SP-49 (cell line): ENCODE data around the genes TNFRSF1B, AADACL3, PRAMEF5 and PRAMEF8.

GRCh38 chr1:12166653-12167139 lies at the start of gene TNFRSF1B:
TSS of gene TNFRSF1B (plus strand) at chr1:12166991.
- PRO-cap, result bidirectional peak, plus-strand start at chr1:12166991, minus-strand start at chr1:12166894

DNA sequence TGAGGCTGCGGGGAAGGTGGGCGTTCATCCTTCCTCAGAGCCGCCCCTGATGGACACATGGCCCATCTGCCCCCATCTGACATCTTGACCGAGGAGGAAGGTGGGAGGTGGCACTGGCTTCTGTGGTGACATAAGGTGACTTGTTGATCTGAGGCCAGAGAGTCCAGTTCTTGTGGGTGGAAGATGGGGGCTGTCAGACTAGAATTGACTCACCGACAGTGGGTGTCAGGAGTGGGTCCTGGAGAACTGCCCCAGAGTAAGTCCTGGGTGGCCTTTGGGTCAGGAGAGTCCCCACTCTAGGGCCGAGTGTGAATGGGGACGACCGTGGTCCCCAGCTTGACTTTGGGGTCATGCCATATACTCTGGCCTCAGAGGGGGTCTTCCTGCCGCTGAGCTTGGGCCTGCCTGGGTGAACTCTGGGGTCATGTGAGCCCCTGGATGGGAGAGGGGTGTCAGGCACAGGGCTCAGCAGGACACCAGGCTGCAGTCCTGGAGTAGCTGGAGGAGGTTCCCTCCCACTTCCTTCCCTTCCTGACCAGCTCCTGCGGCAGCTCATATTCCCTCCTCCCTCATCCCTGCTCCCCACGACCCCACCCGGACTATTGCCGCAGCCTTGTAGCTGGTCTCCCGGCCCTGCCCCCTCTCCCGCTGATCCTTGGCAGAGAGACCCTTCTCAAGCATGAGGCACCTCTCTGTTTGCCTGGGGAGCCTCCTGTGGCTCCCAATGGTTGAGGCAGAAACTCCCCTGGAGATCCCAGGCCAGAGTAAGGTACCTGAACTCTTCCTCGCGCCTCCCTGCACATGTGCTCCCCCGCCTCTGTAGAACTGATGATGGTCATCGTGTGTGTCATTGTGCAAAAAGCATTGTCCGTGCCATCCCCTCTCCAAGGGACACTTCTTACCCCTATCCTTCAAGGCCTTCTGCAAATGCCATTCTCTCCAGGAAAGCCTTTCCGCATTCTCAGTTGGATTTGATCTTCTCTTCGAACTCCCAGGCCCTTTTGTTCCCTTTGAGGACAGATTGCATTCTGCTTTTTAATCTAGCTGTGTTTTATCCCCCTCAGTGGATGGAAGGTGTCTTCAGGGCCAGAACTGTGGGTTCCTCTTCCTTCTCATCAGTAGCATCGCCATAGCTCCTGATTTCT lies 1.7 kb downstream of the TNFRSF1B start:
- PRO-cap, result no peak

- PRO-cap, result no peak
These were observed 19.0 kb downstream of the TNFRSF1B start for GRCh38 chr1:12185352-12186534.

DNA sequence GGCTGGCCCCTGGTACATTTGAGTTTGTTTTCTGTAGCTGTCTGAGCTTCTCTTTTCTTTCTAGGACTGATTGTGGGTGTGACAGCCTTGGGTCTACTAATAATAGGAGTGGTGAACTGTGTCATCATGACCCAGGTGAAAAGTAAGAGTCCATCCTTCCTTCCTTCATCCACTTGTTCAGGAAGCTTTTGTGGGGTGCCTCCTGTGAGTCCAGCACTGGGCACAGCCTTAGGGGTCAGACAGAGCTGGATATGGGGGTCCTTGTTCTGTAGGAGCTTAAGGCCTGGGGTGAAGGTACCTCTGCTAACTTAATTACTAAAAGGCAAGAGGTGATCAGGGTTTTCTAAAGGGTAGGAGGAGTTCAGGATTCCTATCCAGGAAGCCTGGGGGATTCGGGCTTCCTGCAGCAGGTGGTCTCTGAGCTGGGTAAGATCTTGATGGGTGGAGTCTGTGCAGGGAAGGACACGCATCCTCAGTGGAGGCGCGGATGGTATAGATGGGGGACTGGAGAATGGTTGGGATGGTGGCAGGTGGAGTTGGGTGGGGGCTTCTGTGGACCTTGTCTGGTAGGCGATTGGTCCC lies 27.2 kb downstream of the TNFRSF1B start:
- PRO-cap, result no peak

DNA sequence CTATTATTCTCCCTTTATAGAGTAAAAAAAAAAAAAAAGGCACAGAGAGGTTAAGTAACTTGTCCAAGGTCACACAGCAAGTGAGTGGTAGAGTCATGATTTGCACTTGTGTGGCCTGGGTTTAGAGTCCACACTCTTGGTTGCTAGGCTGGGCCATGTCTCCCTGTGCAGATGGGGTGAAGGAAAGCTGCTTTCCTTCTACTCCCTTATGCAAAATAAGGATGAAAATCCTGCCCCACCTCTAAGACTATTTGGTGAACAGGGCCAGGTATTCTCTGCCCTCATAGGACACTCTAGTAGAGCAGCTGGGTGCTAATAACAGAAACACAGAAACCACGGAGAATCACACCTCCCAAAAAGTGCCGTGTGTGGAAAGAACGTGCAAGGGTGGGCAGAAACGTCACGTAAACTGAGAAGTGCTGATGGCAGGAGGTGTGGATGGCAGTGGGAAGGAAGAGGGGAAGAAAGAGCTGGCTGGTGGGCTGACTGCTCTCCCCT lies 28.3 kb upstream of the VPS13D start:
- PRO-cap, result no peak

- PRO-cap, result no peak
These were observed 63.6 kb downstream of the VPS13D start for GRCh38 chr1:12293369-12293957.

- PRO-cap, result no peak
These were observed 144.6 kb downstream of the DHRS3 start for GRCh38 chr1:12473202-12474043.

DNA sequence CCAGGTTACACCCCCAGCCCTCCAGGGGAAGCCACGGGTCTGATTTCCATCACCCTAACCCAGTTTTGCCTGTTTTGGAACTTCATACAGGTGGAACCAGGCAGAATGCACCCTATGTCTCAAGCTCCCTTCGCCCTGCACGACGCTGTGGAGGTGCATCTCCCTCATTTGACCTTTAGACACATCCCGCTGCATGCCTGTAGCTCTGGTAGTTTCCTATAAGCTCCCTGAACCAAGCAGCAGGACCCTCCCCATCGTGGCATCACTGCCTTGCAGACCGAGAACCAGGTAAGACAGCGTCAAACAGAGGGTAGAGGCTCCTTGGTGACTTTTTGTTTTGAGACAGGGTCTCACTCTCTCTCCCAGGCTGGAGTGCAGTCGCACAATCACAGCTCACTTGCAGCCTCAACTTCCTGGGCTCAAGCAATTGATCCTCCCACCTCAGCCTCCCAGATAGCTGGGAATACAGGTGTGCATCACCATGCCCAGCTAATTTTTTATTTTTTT lies 40.0 kb downstream of the DHRS3 start:
- PRO-cap, result no peak

GRCh38 chr1:12584797-12586116 lies 32.8 kb downstream of the DHRS3 start:
- PRO-cap, result no peak

DNA sequence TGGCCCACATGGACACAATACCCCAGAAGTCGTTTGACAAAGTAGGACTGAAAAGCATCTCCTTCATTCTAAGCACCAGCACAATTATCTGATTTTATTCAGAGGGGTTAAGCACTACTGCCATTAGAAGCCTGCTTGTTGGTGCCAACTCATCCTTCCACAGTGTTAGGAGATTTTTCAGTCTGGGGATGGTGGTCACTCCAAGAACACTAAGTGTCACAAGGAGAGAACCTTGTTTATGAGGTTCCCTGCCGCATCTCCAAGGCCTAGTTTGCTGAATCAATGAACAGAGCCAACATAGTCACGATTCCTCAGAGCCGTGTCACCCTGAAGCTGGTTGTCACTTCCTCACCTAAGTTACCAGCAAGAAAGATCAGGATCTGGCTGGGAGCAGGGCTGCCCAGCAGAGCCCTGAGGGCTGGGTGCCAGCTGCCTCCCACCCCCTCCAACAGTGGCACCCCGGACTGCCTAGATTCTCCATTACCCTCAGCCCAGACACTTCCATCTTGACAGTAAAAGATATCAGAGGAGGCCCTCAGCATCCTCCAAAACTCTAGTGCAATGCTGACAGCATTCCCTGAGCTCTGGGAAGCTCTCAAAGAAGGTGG lies 8.9 kb downstream of the DHRS3 start:
- PRO-cap, result no peak

DNA sequence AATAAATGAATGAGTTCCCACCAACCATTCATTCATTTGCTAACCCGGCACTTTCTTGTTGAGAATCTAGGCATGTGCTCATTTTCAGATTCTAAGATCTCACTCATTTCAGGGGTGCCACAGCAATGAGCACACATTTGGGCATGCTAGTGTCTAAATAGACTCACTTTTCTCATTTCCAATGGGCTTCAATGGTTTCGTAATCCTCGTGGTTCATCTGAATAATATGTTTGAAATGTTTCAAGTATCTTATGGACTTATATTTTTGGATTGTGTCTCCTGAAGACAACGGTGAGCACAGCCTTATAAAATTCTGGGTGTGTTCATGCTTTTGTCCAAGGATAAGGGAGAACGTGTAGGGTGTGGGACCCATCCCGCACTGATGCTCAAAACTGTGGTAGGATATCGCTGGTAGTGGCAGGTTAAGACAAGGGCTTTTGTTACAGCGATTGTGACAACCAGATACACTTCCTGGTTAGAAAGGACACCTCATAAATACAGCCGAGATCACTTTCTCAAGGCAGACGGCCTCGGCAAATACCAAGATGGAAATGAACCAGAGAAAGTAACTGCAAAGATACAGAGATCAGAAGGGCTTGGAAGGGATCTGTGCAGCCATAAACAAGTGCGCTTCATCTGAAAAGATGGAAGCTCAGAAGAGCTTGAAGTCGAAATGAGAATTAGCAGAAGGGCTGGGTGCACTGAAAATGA lies 7.3 kb downstream of the DHRS3 start:
- PRO-cap, result no peak

- PRO-cap, result no peak
These were observed at the start of gene AADACL3 for GRCh38 chr1:12715849-12716511. TSS of gene AADACL3 (plus strand) at chr1:12716110.

DNA sequence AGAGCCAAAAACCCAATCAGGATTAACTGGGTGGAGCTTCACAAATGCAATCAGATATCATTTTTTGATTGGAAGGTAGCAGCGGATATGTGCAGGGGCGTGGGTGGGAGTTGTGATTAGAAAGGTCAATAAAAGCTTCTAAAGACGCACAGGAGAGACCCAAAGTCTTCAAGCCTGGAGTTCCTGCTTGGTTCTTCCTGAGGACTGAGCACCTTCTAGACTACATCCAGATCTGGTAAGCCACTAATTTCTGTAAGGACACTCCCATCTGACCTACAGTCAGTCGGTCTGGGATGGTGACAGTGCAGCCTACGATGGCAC lies at the start of gene PRAMEF5:
Gene PRAMEF5 (plus strand): TSS at position 158 of the 321 bp plus-strand sequence.
- PRO-cap, result no peak

GRCh38 chr1:13284987-13285297 lies at the start of gene PRAMEF8:
TSS of gene PRAMEF8 (minus strand) at chr1:13285137.
- PRO-cap, result no peak

- PRO-cap, result no peak
These were observed 8.2 kb downstream of the PRDM2 start for GRCh38 chr1:13708166-13708634.

- PRO-cap, result no peak
These were observed 10.1 kb downstream of the PRDM2 start for GRCh38 chr1:13709984-13710569.

DNA sequence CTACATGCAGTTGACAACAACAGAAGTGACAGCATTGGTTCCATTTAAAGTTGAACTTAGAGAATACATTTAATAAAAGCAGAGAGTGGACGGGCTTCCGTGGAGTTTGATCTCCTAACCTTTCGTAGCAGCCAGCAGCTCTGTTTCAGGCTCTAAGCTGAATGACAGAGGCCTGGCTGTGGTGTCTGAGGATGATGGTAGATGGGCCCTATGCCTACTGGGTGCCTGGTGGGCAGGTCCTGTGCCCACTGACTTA lies 54.5 kb downstream of the PRDM2 start:
- PRO-cap, result no peak

DNA sequence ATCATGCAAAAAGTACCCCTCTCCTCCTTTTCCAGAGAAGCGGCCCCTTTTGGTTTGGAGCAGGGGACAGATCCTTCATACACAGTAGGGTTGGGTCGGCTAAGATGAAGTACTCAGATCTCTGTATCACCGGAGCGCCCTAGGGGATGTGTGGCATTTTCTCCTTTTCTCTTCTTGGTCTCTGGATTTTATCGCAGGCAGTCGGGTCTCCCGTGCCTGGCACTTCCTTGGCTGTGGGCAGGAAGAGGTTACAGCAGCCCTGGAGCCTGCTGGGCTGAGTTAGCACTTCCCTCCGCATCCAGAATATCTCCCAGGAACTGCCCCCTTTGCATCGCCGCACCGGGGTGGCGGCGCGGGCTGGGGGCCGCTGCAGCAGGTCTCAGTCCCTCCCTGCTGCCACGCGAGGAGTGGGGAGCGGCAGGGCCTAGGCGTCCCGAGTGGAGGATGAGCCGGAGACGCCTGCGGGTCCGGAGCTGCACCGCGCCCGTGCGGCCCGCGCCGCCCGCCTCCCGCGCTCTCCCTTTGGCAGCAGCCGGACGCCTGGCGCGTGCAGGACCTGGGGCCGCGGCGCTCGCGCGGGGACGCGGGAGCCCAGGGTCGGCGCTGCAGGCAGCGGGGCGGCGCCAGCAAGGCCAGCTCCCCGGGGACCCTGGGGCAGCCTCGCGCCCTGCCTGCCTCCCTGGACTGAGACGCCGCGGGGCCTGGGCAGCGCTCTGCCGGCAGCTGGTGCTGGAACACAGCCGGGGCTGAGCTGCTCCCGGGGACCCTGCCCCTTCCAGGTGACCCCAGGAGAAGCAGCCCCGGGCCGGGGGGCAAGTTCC lies 192.7 kb downstream of the PRDM2 start:
- PRO-cap, result no peak

DNA sequence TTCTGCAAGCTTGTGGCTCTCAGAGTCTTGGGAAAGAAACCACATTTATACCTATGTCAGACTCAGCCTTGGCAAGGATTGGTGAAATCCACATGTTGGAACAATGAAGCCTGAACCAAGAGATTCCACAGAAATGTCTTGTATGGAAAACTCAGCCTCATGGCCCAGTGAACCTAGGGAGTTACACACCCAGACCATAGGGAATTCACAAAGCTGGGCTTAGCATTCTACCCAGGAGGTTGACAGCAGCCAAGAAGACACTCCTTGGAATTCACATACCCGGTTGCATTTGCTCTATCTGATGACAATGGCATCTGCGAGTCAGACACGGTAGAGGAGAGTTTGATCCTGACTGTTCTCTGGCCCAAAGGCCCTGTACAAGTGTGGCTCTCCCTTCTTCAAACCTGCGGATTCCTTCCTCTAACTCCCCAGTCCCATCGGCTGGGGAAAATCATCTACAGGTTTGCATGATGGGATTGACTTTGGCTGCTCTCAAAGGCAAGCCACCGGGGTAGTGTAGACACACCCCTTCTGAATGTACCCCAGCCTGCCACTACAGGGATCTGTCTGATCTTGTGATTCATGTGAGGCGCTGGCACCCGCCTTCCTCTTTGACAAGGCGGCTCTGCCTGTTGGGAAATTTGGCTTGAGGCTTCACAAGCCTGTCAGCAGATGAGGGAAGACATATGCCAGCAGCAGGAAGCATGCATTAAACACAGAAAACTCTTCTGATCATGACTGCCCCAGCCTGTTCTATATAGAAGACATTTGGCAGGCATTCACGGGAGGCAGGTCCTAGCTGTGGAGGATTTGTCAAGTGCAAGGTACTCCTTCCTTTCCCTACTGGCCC lies 297.3 kb upstream of the KAZN start:
- PRO-cap, result no peak

GRCh38 chr1:14742467-14742856 lies 144.0 kb downstream of the KAZN start:
- PRO-cap, result no peak